Left cardiac atrium (tissue), 1 donor: ENCODE data around the genes DYRK3, IL24 and CR1L.

- PRO-cap = bidirectional peak, plus-strand start at chr1:205915094, minus-strand start at chr1:205914919
Observed at GRCh38 chr1:205914810-205915303, 28.4 kb downstream of the SLC26A9 start.

DNA sequence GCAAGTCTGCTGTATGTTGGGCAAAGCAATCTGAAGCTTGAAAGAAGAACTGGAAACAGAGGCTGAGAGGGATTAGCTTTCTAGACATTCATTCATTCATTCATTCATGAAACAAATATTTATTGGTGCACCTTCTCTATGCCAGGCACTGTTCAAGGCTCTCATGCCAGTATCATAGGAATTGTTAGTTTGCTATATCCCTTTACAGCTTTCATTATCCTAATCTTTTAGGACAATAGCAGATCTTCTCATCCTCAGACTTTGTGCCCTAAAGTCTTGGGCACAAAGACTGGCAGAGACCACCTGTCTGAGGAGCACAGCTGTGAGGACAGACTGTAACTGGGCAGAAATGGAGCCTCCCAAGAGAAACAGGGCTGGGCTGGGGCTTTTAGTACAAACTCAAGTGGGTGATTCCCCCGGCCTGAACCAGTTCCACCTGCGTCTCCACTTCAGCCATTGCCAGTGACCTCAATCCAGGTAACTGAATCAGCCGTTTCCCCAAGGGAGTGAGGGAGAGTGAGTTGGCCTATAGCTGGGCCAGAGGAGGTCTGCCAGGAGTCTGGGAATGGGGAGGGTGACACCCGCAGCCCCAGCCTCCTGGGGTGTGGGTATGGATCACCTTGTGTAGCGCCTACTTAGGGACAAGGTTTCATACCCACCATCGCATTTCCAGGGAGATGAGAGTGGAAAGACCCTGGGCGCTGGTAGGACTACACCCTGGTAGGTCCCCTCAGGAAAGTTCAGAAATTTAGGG lies 8.6 kb downstream of the SLC26A9 start:
- PRO-cap = no peak

DNA sequence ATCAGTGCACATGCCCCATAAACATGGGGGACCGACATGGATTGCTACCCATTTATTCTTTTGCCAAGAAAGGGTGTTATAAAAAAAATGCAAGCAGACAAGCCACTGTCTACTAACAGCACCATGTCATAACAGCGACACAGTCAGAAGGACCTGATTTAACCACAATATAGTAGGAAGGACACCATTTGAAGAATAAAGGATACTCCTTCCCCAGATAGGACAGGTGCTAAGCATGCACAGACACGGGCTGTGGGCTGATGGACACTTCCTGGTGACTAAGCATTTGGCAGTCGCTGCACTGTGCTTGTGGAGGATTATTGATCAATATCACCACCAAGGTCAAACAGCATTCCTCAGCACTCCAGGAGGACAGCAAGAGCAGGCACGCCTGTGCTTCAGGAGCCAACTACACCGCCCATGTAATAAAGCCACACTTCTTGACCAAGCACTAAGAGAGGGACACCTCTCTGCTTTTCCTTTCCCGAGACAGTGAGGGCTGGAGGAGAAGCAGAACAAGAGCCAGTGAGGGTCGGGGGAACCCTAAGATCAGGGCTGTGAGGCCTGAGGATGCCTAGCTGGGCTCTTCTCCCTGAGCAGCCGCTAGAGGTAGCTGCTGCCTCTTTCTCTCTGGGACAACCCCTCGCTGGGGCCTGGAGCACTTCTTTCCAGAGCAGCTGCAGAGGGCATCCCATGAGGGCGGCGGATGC lies 19.3 kb downstream of the RAB7B start:
- PRO-cap = no peak

- PRO-cap = no peak
Observed at GRCh38 chr1:206461170-206462123, 8.8 kb upstream of the IKBKE start.

DNA sequence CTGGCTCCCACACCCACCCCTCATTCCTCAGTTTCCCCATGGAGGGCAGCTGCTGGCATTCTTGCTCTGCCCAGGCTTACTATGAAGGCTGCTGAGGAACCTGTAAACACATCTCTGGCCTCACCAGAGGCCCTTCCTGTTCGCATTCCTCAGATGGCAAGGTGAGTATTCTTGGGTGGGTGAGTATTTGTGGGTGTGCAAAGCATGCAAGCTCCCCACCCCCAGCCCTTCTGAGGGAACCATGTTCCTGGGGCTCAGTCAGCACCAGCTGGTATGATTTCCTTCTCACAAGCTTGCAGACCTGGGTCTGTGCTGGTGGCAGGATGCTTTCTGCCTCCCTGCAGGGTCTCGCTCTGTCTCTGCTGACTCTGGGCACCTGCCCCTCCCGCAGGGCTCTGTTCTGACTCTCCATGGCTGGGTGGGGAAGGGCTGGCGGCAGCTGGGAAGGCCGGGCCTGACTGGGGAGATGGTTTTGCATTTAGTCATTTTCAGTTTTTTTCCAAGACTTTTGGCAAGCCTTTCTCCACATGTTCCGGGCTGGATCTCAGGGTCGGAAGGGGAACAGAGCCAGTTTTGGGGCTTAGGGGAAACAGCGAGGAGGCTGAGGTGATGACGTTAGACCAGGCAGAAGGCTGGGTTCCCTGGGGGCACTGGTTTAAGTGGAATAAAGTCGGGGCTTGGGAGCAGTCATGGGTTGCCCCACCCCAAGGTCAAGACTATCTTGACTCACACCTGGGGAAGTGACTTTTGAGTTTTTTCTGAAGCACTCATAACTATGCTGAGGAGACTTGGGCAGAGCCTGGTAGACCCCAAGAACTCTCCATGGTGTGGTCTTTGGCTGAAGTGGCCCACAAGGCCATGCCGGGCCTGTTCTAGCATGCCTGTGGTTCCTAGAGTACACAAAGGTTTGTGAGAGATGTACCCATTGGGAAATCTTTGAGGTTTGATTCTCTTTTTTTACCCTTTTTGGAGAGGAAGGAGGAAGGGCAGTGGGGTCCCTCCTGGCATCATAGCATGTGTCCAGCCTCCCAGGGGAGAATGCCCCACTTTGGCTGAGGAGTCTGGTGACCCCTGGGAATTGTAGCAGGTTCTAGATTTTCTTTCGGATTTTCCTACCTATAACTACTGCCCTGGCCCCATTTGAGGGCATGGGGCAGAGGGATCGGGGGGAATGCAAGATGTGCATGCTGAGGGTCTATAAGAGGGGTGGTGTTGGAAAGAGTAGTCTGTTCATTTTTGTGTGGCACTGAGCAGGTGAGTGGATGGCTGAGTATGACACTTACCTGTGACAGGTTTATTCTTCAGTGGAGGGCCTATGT lies 6.3 kb downstream of the RASSF5 start:
- PRO-cap = no peak

DNA sequence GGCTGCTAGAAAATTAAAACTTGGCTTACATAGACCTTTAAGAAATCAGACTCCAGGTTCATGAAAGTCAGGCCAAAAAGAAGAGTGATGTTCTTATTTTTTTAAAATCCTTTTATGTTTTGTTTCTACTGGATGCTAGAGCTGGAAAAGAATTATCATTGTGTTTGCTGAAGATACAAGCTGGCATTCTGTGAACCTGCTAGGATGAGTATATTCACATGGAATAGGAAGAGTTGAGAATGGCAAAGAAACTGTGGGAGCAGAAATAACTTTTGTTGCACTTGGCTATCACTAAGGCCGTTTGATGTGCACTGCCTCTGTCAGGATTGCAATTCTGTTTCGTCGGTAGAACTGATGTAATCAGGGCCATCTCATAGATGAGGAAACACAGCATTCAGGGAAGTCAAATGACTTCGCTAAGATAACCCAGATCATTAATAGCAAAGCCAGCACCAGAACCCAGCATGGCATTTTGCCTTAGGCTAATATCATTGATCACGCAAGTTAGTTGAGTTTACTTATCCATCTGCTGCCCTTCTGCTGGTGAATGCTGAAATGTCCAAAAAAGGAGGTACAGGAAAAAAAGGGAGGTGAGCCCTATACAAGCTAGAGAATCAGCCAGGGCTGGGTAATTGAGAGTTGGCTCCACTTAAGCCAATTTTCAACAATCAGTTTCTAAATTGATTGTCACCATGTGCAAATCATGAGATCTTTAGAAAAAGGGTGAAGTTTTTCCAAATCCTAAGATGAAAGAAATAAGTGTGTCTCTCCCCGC lies 7.5 kb downstream of the RASSF5 start:
- PRO-cap = no peak

DNA sequence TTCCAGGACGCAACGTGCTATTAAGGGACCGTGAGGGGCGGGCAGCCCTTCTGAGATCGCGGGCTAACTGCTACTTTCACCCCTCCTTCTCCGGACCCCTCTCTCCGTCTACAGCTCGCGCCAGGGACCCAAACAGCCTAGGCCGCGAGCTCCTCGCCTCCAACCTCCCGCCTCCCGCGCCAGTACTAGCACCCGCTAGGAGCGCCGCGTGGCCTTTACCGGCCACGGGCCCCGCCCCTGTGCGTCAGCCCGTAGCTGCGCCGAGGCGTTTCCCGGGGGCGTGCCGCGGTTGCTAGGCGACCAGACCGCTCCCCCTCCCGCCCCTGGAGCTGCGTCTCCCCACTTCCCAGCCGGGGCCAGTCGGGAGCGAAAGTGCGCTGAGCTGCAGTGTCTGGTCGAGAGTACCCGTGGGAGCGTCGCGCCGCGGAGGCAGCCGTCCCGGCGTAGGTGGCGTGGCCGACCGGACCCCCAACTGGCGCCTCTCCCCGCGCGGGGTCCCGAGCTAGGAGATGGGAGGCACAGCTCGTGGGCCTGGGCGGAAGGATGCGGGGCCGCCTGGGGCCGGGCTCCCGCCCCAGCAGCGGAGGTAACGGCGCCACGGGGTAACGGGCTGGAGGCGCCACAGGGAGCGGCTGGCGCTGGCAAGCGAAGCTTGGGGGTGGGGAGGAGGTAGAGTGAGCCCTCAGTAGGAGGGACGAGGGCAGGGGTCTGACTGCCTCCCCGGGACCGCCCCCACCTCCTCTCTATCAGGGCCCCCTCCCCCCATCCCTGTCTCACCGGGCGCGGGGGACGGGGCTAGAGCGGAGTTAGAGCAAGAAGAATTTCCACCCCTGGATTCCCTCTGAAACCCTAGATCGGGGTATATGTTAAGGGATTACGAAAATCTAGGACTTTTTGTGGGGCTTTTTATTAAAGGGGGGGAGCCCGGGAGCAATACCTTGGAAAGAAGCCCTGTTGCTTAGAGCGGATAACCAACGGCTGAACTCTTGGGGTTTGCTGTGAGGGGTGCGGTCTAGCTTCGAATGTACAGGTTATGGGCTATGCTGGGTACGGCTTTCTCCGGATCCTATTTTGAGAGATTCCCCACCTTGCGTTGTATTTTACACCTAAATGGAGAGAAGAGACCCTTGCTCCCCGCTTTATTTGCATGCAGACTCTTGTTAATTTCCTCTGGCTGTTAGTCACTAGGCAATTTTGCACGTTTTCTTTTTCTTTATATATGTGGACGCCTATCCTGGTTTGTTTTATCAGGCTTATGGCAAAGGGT lies at the start of gene DYRK3:
DYRK3 (plus strand) TSS at position 342 of the 1,267 bp plus-strand sequence.
- PRO-cap = bidirectional peak, plus-strand start at position 342 of the sequence, minus-strand start at position 187 of the sequence

- PRO-cap = no peak
Observed at GRCh38 chr1:206696669-206697403, 12.1 kb downstream of the MAPKAPK2 start.

DNA sequence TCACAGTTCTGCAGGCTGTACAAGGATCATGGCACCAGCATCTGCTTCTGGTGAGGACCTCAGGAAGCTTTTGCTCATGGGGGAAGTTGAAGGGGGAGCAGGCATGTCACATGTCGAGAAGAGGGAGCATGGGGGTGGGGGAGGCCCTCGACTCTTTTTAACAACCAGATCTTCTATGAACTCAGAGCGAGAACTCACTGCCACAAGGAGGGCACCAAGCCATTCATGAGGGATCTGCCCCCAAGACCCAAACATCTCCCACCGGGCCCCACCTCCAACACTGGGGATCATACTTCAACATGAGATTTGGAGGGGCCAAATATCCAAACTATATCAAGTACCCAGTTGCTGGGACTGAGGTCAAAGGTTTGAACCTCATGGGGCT lies 12.7 kb downstream of the MAPKAPK2 start:
- PRO-cap = no peak

DNA sequence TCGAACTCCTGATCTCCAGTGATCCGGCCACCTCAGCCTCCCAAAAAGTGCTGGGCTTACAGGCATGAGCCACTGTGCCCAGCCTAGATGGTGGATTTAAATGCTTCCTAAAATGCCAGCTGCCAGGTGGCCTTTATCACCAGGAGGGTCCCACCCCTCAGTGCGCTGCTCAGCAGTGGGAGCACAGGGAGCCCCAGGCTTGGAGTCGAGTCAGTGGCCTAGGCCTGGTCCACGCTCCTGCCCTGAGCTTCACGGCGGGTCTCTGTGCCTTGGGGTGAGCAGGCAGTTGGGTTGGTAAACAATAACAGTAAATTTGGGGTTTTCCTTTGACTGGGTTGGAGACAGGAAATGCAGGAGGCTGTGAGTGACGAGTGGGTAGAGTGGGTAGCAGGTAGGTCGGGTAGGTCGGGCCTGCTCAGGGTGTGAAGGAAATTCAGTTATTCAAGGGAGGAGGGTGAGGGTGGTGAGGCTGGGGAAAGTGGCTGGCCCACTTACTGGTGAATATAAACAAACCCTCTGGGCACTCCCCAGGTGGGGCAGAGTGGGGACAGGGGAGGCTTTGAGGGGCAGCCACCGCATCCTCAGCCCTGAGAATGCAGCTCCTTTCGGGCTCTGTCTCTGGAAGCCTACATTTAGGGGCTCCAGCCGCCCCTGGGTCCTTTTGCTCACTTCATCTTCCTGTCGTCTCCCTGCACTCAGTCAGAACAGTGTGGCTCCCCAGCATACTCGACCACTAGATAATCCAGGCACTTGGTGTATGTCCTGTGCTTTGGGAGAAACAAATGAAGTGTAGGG lies 33.5 kb upstream of the IL19 start:
- PRO-cap = no peak

DNA sequence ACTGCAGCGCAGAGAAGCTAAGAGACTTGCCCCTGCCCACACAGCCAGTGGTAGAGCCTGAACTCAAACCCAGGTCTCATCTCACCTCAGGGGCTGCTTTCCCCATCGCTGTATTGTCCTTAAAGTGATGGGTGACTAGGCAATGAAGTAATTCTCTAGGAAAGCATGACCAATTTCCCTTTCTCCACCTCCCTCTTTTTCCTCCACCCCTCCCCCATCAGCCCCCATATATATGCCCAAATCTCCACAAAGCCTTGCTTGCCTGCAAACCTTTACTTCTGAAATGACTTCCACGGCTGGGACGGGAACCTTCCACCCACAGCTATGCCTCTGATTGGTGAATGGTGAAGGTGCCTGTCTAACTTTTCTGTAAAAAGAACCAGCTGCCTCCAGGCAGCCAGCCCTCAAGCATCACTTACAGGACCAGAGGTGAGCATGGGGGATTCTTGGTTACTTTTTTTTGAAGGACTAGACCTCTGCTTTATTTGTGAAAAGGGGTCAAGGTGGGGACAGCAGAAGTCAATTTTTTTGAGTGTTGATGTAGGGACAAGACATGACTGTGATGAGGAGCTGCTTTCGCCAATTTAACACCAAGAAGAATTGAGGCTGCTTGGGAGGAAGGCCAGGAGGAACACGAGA lies at the start of gene IL24:
IL24 (plus strand) TSS at position 257 of the 639 bp plus-strand sequence.
- PRO-cap = no peak

GRCh38 chr1:206898370-206898995 lies 1.2 kb downstream of the IL24 start:
- PRO-cap = no peak

DNA sequence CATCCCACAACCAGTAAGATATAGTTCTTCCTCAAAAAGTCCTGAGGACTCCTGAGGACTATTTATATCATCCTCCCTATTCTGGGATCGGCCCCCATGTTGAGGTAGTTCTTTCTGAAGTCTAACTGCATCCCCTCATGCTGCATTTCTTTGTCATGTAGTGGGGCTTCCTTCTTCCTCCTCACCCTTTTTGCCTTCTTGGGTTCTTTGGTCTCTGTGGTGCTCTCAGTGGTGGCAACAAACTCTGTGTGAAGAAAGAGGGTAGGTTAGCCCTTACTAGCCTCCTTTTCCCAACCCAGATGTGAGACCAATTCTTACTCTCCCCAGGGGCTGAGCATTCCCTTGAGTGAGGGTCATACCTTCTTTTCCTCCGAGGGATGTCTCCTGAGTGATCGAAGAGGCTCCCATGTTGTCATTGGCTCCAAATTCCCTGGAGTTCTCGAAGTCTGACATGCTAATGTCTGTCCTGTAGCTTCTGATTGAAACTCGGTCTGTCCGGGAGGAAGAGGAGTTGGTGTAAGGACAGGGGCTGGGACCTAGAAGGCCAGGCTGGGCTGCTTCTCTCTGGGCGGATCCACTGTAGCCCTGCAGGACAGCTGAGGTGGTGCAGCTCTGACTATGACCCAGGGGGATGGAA lies 9.7 kb upstream of the FCMR start:
- PRO-cap = no peak

- PRO-cap = no peak
Observed at GRCh38 chr1:207018824-207019566, 13.6 kb downstream of the C1orf116 start.

DNA sequence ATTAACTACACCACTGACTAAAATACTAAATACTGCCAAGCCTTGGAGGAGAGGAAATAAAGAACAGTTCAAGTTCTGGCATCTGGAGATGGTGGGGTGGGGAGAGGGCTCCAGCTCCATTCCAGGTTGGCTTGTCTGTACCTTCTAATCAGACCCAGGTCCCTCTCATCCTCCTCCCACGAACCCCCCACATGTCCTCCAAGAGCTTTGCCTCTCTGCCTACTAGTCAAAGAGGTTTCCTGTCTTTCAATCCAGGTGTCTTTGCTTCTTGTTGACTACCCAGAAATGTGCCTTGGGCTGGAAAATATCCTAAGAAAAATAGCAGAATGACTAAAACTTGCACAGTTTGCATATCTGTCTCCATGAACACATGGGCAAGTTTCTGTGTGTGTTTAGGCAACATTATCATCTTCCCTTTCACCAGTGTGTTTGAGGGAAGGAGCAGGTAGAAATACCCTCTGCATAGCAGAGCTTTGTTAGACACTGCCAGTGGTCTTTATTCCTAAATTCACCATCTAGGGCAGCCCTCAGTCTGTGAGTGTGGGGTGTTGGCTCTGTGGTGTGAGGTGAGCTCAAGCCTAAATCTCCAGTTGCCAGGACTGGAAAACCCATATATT lies 1.6 kb downstream of the C1orf116 start:
- PRO-cap = no peak

- PRO-cap = no peak
Observed at GRCh38 chr1:207153142-207153435, 49.1 kb downstream of the C4BPA start.

- PRO-cap = no peak
Observed at GRCh38 chr1:207284331-207285018, 37.0 kb upstream of the CD55 start.

DNA sequence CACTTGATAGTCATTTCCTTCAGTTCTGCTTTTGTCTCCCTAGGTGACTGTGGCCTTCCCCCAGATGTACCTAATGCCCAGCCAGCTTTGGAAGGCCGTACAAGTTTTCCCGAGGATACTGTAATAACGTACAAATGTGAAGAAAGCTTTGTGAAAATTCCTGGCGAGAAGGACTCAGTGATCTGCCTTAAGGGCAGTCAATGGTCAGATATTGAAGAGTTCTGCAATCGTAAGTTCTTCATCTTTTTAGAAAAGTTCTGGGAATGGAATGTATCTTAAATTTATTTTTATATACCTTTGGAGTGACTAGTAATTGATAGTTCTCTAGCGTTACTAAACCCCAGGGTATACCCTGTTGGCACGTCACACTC lies 846 bp downstream of the CD55 start:
- PRO-cap = no peak

DNA sequence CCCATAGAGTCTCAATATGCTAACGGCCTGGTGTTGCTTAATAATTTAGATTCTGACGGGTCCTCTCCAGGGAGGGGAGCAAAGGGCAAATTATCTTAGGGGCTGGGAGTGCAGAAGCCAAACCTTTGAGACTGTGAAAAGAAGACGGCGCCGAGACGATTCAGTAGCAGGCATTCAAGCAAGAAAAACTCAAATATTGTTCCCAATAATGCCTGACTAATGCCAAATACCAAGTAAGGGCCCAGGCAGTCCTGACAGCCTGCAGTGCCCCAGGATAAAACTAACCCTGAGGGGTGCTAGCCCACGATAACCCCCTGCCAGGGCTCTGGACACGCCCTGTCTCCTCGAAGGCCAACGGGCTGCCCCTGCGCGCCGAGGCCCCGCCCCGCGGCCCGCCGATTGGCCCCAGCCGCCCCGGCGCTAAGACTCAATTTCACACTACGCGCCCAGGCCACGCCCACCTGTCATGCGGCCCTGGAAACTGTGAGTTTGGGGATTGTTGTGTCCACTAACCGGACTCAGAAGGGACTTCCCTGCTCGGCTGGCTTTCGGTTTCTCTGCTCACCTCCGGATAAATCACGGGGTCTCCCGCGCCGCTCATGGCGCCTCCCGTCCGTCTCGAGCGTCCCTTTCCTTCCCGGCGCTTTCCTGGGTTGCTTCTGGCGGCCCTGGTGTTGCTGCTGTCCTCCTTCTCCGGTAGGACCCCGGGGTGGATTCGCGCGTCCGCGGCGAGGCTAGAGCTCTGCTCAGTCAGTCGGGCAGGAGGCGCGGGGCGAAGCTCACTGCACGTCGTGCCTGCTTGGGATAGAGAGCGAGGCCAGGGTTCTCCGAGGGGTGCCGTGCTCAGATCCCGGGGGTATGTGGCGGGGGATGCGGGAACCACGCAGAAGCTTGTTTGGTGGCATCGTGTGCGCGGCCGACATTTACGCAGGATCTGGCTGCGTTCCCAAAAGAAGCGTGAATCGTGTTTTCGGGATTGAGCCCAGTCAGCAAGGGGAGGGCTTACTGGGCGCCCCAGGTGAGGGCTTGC lies at the start of gene CR1L:
CR1L (plus strand) TSS at position 499 of the 1,030 bp plus-strand sequence.
- PRO-cap = no peak

DNA sequence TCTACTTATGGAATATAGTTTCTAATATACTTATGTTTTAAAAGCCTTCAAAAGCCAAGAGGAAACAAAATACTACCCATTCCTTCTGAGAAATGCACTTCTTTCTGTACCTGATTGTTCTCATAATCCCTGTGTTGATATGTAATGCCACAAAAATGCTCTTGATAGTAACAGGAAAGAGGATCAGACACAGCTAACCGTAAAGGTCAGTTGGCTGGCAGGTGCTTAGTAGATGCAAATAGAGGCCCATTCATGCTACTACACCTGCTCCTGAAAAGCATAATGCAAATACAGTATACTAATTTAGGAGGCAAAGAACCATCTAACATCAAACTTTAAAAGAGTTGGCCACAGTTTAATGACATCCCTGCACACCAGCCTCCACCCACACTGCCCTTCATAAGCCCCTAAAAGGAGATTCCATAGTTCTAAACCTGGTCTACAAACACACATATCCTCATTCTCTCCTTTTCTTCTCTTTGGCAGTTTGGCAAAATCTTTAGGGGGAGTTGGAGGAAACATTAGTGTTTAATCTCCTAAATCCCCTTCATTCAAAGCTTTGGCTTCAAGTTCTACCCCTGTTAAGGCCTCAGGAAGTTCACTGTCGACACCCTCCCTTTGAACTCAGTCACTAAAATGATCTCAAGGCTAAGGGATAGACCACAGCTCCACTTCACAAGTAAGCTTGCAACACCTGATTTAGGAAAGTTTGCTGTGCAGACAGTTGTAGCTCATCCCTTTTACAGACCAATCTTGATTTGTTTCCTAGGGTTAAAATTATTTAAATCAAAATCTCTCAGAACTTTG lies 2.9 kb upstream of the CD46 start:
- PRO-cap = no peak